REH cell (cell line): ENCODE data around the genes LRRC75A and PEMT.

DNA sequence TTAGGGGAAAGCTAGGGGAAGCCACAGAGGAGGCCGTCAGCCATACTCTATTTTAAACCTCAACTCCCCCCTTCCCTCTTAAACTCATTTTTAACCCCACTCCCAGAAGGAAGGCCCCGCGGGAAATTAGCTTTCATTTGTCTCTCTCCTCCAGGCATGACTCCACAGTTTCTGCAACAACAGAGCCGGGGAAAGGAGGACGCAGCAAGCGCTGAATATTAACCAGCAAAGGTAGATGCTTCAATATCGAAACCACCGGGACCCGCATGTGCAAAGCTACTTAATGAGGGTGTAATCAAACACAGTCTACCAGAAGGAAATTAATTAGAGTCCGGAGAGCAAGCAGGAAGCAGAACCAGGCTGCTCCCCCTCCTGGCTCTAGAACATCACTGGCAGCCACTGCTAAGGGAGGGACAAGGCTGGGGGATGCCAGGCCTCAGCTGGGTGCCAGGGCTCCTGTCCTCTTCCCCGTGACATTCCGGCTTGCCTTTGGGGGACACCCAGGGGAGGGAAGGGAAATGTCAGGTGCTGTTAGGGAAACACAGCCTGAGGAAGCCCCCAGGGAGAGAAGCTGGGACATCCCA, 21.8 kb downstream of the LRRC75A start:
- PRO-cap = no peak

- PRO-cap = no peak
Measured at GRCh38 chr17:16488514-16489071, 3.4 kb downstream of the LRRC75A start.

GRCh38 chr17:16491731-16492642, at the start of gene LRRC75A:
Gene LRRC75A (minus strand): TSS chr17:16492193.
- PRO-cap = bidirectional peak, plus-strand start at chr17:16492263, minus-strand start at chr17:16492096

- PRO-cap = no peak
Measured at GRCh38 chr17:16666453-16667682, 13.2 kb upstream of the ZNF624 start.

DNA sequence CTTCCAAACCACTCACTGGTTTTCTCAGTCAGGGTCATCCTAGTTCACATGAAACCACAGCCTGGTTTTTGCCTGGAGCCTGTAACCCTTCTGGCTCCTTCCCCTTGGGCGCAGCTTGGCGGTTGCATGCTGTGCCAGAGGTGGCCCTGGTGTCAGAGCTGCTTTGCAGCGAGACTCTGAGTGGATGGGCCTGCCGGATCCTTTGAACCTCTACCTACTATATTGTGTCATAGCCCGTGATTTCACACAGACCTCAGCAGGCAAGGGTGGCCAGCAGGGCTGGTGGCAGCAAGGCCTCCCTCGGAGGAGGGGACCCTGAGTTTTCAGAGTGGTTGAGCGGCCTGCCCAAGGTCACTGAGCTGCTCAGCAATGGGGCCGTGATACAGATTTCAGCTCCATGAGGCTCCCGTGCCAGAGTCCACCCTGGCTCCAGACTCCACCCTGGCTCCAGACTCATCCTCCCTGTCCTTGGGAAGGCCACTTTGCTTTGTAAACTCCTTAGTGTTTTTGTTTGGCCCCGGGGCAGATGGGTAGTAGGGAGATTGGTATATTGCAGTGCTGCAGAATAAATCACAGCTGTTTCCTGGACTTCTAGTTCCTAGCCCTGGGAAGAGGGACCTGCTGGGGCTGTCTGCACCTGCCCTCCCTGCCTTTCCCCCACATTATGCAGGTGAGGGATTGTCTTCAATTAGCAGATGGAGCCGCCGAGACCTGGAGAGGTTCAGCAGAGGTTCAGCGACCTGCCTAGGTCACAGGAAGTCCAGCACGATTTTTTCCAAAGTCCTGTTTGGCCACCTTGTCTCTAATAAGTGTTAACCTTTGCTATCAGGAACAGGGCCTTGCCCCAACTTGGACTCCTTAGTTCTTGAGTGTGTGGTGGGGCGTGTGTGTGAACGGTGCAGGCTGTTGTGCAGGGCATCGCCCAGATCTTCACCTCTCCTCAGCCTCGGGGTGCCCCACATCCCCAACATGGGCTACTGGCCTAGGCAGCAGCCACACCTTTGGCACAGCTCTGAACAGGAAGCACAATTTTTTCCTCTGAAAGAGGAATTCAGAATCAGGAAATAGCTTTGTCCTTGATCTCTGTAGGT, 9.9 kb downstream of the MPRIP start:
- PRO-cap = unidirectional peak, plus-strand start at position 155 of the sequence

GRCh38 chr17:17078228-17078837, 36.1 kb downstream of the MPRIP start:
- PRO-cap = no peak

- PRO-cap = no peak
Measured at GRCh38 chr17:17087077-17088199, 45.2 kb downstream of the MPRIP start.

- PRO-cap = no peak
Measured at GRCh38 chr17:17089365-17090144, 47.3 kb downstream of the MPRIP start.

DNA sequence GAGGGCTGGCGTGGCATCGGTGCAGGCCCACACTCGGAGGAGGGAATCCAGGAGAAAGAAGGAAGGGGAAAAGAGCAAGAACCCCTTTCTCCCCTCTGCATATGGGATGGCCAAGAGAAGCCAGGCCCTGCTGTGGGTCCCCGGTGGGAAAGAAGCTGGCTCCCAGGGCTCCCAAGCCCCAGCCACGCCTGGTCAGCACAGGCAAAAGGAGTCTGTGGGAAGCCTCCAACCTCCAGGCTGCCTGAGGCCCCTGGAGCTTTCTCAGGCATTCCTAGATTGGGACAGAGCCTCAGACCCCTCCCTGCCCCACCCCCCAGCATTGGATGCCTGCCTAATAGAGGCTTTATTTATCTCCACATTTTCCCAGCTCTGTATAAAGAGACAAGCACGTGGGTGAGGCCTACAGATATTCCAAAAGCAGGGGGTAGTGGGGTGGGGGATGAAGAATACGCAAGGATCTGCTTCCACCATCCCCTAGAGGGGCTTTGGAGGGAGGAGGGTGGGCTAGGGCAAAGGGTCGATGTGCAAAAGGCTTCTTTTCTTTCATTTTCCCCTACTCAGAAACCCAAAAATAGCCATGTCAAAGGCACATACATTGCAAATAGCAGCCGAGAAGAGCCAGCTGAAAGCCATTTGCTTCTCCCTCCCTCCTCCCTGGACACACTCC, 56.4 kb downstream of the MPRIP start:
- PRO-cap = no peak

GRCh38 chr17:17153662-17154306, 52.3 kb downstream of the PLD6 start:
- PRO-cap = no peak

DNA sequence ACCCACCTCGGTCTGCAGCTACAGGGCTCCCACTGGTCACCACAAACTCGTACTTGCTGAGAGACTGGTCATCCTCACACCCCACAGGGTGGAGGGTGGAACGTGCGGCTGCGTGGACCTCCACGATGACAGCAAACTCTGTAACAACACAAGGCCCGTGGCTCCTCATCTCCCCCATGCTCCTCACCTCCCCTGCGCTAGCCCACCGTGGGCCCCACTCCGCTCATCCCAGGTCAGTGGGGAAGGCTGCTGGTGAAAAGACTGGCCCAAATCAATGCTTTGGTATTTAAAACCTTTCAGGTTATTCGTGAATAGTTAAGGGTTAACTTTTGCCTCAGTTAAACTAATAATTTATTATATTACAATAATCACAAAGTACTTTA, 9.0 kb upstream of the PLD6 start:
- PRO-cap = no peak

- PRO-cap = no peak
Measured at GRCh38 chr17:17228814-17229121, 8.2 kb downstream of the FLCN start.

DNA sequence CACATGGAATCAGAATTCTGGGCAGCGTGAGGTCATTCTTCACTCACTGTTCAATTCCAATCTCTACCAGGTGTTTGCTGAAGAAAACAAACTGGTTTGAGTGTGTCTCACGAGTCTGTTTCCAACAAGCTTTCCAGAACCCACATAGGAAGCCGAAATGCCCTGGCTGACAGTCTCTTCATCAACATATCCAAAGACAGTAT, 1.4 kb downstream of the FLCN start:
- PRO-cap = no peak

DNA sequence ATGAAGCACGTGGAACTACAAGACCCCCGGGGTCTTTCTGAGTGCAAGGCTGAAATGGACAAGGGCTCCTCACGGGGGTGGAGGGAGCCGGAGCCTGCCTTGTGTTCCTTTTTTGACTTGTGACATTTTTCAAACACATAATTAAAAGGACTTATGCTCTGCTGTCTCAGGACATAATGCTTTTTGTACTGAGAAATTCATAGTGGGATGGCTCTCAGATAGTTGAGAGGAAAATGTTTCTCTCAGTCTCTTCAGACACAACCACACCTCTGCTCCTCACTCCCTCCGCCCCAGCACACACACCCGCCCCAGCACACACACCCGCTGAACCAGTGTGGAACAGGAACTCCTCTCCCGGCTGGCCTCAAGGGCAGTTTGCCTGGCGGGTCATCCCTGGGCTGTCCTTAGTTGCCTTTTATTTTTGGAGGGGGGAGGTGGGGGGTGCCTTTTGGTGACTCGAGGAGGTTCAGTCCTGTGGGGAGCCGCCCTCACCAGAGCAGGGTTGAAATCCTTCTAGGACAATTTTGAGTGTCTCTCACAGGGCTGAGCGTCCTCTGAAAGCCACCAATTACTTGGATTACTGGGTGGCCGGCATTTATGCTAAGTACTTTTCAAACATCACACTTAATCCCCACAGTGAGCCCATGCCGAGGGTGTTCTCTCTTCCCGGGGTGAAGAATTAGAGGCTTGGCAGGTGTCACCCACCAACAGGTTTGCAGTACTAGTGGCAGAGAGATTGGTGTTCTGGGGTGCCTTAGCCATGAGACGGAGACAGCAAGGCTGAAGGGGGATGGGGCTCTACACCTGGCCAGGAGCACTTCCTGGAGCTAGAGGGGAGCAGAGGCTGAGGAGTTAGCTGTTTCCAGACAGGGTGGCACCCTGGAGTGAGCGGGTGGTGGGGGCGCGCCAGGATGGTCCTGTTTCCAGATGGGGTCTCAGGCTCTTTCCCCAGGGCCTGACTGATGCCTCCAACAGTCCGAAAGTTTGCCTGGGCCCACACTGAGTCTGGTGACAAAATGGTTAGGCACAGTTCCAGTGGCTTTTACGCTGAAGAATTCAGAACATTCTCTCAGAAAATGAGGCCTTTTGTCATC, 2.8 kb downstream of the RASD1 start:
- PRO-cap = unidirectional peak, plus-strand start at position 865 of the sequence

- PRO-cap = no peak
Measured at GRCh38 chr17:17494417-17494749, 1.8 kb downstream of the RASD1 start.

DNA sequence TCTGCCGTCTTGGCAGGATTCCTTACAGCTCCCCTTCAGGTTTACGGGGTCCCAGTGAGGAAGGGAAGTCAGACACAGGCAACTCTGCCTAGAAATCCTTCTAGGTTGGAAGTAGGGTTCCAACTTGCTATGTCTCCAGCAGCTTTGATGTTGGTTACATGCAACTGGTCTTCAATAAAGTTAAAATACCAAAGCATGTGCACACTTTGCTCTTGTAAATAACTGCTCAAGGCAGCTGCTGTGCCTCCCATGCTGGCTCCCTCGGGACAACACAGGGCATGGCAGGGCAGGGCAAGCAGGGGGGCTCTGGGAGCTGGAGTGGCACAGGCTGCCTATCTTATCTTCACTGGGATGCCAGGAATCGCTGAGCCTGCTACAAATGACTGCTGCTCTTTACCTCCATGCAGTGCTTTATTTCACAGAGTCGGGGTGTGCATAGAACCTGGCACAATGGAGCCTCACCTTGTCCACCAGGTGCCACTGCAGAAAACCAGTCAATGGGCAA, 21.9 kb downstream of the PEMT start:
- PRO-cap = no peak

- PRO-cap = no peak
Measured at GRCh38 chr17:17570827-17571381, 20.6 kb downstream of the PEMT start.

DNA sequence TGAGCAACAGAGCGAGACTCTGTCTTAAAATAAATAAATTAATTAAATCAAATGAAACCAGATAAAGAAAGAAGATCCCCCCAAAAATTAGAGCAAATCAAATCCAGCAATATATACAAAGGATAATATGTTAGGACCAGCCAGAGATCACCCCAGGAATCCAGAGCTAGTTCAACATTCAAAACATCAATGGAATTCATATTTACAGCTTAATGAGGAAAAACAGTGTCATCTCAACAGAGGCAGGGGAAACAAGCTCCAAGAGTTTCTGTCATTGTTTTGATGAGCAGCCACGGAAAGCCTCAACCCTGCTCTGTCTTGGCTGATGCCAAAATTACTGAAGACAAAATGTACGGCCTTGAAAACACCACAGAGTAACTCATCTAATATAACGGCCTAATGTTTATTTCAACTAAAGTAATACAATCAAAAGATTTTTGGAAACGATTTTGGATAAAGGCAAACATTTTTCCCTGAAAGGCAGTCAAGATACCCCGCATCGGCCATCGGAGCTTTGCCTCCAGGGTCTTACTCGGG, 3.6 kb downstream of the PEMT start:
- PRO-cap = no peak

GRCh38 chr17:17589975-17590908, 1.3 kb downstream of the PEMT start:
- PRO-cap = no peak

DNA sequence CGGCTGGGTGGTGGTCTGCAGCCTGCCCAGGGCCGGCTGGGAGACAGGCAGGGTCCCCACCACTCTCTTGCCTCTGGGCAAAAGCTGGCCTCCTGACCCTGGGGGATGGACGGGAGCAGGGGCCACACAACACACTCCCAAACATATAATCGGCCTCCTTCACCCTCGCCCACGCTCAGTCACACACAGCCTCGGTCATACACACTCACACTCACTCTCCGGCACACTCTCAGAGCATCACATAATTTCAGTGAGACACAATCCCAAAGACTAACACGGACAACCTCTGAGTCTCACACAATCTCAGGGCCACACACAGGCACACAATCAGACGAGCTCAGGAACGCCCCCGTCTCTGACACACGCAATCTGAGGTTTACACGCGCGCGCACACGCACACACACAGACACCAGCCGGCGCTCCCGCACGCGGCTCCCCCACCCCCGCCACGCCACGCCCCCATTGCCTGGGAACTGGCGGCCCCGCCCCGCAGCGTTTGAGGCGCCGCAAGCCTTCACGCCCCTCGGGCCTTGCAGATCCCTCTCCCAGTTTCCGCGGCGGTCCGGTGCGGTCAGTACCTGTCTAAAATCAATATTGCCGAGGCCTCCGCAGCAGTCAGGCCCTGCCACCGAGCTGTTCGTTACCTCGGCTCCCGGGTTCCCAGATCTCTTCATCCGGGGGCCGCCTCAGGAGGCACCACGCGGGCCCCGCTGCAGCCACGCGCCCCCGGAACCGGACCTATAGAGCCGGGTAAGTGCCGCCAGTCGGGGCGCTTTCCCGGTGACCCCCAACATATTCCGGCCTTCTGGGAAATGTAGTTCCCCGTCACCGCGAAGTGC, at the start of gene PEMT:
Gene PEMT, minus strand, starts transcription at position 756 of the 839 bp plus-strand sequence.
- PRO-cap = bidirectional peak, plus-strand start at position 533 of the sequence, minus-strand start at position 435 of the sequence; bidirectional peak, plus-strand start outside the sequence, minus-strand start at position 740 of the sequence